Temporal lobe (tissue), 2 donors: ENCODE results near the gene DRD1.

- RAMPAGE, long total RNA = no peak
Observed at GRCh38 chr5:173860470-173861042, 27.6 kb upstream of the CPEB4 start.

DNA sequence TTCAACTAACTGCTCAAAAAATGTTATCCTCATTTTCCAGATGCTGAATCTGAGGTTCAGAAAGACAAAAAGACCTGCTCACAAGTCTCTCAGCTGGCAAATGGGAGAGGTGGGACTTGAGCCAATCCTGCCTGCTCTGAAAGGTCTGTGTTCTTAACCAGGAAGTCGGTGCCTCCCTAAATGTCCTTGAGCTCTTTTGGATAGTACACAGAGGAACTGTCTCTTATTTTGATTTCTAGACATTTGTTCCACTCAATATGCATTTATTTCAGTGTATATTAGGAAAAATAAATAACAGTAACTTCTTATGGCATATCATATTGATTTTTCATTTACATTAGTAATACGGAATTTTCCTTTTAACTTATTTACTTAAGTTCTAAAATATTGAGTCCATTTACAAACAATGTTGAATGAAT, 9.5 kb upstream of the CPEB4 start:
- RAMPAGE, long total RNA = no peak

DNA sequence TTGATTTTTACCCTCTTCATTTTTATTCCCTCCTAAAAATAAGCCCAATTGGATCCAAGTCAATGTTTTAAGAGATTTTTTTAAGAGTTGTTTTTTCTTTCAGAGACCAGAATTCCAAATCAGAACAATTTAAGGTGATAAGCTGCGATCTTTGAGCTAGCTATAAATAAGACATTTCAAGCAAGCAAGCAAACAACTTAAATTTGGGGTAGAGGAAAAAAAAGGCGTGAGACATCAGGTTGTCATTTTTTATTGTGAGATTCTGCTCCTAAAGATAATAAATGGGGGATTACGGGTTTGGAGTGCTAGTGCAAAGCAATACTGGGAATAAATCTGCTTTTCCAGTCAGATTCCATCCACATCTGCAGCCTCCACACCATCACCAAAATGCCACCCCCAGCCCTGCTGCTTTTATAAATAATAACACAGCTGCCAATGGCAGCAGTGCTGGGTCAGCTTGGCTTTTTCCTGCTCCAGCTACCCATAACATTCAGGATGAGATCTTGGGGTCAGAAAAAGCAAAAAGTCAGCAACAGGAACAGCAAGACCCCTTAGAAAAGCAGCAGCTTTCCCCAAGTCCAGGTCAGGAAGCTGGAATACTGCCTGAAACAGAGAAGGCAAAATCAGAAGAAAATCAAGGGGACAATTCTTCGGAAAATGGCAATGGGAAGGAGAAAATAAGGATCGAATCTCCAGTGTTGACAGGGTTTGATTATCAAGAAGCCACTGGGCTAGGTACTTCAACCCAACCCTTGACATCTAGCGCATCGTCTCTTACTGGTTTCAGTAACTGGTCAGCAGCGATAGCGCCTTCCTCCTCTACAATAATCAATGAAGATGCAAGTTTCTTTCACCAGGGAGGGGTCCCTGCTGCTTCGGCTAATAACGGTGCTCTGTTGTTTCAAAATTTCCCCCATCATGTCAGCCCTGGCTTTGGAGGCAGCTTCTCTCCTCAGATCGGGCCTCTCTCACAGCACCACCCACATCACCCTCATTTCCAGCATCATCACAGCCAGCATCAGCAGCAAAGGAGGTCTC, 1.6 kb downstream of the CPEB4 start:
- RAMPAGE, long total RNA = no peak

GRCh38 chr5:173918341-173919155, 30.4 kb downstream of the CPEB4 start:
- RAMPAGE, long total RNA = no peak

DNA sequence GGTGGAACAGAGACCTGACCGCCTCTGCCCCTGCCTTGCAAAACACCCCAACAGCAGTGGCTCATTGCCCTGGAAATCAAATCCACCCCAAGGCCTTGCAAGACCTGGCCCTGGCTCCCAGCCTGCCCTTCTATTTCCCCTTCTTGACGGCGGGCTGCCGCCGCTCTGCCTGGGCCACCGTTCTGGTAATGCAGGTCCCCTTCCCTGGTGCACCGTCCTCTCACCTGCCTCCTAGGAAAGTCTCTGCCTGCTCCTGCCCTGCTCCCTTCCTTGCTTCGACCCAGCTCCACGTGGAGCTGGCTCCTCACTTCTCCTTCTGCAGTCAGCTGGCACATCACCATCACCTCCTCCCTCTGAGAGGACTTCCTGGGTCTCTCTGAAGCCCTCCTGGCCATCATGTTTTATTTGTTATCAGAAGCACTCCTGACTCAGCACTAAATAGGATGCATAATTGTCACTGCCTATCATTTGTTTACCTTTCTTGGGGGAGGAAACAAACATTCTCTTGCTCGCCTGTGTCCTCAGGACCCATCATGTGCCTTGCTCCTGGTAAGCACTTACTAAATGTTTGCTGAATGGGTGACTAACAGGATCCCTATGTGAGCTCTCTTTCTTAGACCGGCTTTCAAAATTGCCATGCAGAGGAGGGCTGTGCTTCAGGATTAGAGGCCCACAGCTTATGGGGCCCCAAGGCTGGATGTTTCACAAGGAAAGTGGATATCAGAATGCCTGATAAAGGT, 19.7 kb upstream of the C5orf47 start:
- RAMPAGE, long total RNA = no peak

- RAMPAGE, long total RNA = no peak
Observed at GRCh38 chr5:173988459-173989101, 390 bp upstream of the C5orf47 start.

DNA sequence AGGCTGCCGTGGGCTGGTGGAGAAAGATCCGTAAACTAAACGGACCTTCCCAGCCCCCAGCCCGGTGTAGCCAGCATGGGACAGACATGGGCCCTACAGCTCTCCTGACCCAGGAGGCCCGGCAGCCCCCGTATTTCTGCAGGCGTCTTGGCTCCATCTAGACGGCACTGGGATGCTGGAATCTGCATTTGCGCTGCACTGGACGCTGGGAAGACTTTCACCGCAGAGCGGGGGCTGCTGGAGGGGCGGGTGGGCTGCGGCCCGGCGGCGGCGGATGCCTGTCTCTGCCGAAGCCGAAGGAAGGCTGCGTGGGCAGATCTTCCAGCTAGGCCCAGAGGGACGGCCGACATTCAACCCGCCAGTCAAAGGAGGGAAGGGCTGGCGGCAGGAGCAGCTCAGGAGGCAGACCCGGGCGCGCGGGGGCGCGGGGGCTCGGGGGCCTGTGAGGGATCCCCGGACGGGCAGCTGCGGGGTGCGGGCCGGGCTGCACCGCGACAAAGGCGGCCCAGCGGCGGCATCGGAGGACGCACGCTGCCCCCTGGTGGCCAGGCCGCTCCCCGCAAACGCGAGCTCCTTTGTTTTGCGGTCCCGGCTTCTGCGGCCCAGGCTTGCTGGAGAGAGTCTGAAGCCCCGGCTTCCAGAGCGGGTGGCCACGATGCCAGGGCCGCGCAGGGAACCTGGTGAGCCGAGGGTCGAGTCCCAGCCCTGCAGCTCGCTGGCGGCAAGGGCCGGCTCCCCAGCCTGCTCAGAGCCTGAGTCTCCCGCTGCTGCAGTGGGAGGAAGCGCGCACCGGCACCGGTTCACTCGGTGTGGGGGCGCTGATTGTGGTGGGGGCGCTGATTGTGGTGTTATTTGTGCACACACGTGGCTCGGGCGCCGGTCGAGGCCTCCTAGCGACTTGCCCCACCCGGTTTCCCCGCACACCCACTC, 266.4 kb downstream of the NSG2 start:
- RAMPAGE, long total RNA = no peak

- RAMPAGE, long total RNA = no peak
Observed at GRCh38 chr5:174493658-174494097, 230.7 kb upstream of the MSX2 start.

DNA sequence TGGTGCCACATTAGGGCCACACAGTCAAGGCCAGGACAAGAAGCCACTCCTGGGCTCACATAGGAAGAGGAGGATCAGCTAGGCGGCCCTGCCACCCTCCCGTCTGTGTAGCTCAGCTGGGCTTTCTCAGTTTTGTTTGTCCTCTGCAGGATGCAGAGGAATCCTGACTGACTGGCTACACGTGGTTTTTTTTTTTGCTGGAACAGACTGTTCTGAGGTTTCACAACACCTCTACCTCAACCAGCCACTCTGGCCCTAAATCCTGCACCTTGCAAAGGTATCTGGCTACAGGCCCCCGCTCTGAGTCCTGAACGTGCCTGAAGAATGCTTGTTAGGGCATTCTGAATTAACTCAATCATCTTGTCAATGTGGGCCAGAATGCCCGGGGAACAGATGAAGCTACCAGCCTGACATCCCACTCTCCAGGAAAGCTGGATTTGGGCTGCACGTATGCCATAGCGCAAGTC, 88.2 kb upstream of the MSX2 start:
- RAMPAGE, long total RNA = no peak

DNA sequence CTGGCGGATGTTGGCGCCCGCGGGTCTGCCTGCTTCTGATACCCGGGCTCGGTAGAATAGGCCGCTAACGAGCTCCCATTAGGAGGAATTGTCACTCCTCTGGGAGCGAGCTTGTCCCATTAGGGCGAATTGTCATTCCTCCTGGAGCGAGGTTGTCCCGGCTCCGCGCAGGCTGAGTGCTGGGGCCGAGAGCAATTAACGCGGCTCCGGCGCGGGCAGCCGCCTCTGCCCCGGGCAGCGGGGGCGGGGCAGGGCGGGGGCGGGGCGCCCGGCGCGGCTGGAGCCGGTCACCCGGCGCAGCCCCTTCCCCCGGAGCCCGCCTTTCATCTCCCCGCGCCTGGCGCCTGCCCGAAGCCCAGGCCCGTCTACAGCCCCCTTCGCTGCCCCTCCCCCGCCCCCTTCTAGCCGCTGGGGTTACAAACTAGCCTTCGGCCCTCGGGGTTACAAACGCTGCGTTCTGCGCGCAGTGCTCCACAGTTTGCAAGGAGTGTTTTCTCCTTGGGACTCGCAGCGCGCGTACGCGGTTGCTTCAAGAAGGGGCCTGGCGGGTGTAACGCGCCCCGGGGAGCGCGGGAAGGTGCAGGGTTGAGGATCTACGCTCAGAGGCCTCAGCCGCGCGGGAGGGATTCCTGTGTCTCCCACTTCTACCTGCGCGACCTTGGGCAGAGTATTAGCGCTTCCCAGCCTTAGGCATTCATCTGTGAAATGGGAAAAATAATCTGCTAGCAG, 3.4 kb upstream of the MSX2 start:
- RAMPAGE, long total RNA = no peak

- RAMPAGE, long total RNA = no peak
Observed at GRCh38 chr5:174725133-174725495, 732 bp downstream of the MSX2 start.

GRCh38 chr5:174987784-174988095, 263.4 kb downstream of the MSX2 start:
- RAMPAGE, long total RNA = no peak

- RAMPAGE, long total RNA = no peak
Observed at GRCh38 chr5:175398048-175398440, 45.9 kb downstream of the DRD1 start.

DNA sequence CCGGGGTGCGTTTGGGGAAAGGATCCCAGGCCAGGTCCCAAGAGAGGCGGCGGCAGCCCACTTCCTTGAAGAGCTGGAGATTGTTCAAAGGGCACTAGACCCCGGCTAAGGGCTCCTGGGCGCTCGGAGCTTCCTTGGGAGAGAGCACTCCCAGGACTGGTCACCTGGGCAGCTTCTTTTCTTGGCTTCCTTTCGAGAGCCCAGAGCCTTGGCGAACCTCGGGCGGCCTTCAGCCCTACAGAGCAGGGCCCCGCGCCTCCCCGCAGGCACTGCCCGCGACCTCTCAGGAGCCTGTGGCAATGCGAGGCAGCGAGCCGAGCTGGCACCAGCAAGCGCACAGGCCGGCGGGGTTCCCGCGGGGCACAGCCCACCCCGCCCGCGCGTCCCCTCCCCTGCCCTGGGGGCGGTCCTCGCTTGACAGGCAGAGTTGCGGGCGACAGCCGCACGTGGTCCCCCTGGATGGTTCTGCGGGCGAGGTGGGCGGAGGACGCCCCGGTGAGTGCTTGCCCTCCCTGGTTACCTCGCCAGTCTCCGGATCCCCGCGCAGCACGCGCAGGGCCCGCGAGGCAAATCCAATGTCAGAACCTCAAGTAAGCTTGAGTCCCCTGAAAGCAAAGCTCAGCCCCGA, at the start of gene DRD1:
Gene DRD1, minus strand, starts transcription at position 338 of the 628 bp plus-strand sequence.
- RAMPAGE, long total RNA = no peak

- RAMPAGE, long total RNA = no peak
Observed at GRCh38 chr5:175475193-175475643, 3.1 kb upstream of the SFXN1 start.

DNA sequence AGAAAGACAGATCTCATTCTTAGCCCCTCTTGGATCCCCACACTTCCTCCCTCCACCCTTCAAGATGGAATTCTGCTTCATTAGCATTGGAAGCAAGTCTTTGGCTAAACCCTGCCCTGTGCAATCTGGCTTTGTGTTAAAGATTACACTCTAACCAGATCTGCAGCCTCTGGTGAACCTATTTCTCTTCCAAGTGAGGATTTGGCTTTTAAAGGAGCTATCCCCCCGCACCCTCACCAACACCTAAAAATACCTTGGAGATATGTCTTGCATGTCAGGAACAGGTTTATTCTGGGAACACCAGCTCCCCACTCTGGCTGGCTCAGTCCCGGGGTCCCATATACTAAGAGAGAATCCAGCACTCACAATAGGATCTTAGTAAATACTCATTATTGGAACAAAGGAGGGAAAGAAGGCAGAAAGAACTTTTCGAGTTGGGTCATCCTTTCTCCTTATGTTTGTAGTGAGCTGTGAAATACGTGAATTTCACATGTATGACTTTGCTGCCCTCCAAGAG, 53.8 kb upstream of the HRH2 start:
- RAMPAGE, long total RNA = no peak

GRCh38 chr5:176216281-176216853, 21.9 kb upstream of the SIMC1 start:
- RAMPAGE, long total RNA = no peak

DNA sequence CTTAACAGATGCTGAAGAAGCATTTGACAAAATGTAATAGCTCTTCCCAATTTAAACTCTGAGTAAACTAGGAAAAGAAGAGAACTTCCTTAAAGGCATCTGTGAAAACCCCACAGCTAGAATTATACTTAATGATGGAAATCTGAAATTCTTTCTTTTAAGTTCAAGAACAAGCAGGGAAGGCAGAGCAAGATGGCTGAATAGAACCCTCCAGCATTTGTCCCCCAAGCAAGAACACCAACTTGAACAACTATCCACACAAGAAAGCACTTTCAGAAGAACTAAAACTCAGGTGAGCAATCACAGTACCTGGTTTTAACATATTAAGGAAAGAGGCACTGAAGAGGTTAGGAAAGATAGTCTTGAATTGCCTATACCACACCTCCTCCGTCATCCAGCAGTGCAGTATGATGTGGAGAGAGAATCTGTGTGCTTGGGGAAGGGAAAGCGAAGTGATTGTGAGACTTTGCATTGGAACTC, 32.0 kb downstream of the SIMC1 start:
- RAMPAGE, long total RNA = no peak

DNA sequence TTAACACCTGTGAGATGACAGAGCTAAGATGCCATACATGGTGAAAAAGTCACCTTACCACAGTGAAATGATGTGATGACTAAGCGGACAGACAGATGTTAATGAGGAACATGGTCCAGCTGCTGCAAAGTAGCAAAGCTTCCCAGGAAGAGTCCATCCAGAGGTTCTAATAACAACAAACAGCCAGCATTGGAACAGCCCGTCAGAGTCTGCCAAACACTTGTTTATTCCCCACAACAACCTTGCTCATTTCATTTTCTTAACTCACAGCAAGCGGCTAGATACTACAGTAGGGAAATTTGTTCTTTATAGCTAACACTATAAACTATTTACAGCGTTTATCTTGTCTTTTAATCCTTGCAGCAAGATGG, 1.8 kb downstream of the KIAA1191 start:
- RAMPAGE, long total RNA = no peak

DNA sequence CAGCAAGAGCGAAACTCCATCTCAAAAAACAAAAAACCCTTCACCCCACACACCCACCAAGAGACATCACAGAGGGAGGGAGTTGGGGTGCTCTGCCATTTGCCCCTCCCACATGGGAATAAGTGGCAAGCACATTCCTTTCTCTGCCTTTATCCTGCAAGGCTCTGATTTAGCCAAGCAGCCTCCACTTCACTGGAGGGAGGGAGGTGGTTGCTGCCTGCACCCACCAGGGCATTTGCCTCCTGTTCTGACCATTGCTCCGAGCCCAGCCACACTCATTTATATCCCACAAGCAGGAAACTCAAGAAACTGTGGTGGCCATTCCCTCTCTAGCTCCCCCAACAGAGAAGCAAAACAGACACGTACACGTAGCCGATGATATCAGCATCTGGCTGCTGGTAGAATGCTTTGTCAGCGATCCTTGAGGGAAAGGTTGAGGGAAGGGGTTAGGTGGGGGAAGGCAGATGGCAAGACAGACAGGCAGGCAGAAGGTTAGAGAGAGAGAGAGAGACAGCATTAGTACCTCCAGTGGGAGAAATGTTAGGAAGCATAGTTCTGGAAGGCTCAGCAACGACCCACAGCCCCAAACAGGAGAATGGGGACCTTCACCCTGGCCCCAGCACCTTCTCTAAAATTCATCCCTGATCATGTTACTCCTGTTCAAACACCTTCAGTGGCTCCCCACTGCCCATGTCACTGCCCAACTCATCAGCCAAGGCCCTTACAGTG, 7.7 kb downstream of the HIGD2A start:
- RAMPAGE, long total RNA = no peak